ENCODE results near the genes CNPY3 and MRPL2.

DNA sequence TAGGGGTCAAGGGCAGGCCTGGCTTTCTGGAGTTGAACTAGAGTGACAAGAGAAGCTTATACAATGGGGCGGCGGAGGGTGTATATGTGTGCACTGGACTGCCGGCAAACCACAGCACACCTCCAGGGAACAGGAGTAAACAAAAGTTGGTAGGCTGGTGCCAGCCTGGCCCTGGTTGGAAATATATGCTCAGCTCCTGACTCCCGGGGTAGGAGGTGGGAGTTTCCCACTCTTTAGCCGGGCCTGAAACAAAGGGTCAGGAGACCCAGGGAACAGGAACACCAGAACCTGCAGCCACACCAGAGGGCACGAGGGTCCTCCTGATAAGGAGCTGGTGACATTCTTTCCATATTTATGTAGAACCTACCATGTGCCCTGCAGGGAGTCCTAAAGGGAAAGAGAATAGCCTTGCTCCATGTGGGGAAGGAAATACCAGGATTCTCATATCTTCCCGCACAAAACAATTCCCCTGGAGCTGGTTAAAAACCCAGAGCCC is 5.1 kb downstream of the C6orf132 start:
- RRBS, result 41% methylated on average over 2 of the region's 7 CpGs

DNA sequence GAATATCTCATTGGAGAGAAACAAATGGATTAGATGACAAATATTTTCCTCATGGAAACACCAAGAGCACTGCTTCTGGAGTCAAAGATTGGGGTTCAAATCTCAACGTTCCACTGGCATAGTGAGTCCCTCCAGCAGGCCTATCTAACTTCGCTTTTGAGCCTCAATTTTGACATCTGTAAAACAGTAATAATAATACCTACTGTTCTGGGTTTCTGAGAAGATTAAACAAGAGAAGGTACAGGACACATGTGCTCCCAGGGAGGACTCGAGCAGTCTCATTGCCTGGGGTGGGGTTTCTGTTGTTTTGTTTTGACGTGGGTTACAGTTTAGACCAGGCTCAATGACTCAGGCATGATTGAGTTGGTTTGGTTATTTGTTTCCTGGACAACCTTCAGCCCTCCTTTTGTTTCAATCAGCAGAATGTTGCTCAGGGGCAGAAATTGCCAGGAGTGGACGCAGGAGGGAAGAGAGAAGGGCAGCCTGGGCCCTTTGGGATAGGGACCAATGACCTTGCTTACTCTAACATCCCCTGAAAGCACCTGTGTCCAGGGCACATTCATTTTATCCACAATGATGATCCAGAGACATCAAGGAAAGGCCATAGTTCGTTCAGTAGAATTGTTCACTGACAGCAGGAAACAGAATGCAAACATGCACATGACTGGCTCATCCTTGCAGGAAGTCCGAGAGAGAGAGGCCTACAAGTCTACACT is 74.4 kb upstream of the MRPS10 start:
- RRBS, result no CpG with 5 or more reads among the region's 7 CpGs

GRCh38 chr6:42389679-42390802 is 61.7 kb downstream of the TRERF1 start:
- RRBS, result no CpG with 5 or more reads among the region's 24 CpGs

DNA sequence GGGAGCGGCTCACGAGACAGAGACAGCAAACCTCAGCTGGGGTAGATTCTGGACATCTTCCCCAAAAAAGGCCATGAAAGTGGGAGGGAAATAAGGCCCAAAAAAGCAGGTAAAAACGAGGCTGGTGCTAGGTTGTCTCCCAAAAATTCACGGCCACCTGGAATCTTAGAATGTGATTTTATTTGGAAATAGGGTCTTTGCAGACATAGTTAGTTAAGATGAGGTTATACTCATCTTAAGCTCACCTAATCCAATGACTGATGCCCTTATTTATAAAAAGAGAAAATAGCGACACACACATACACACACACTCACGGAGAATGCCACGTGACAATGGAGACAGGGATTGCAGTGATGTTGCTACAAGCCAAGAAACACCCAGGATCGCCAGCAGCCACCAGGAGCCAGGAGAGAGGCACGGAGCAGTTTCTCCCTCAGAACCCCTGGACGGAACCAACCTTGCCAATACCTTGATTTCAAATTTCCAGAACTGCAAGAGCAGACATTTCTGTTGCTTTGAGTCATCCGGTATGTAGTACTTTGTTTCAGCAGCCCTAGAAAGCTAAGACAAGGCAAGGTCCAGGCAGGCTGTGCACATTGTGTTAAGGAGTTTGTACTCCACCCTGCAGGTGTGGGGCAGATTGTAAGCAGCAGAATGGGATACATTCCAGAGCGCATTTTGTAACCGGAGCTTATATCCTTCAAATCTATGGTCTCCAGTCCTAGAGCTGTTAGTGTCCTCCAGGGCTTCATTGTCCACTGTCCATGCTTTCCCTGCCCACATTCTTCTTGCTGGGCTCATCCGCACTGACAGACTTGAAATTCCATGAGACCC is 48.4 kb downstream of the TRERF1 start:
- RRBS, result no CpG with 5 or more reads among the region's 14 CpGs

GRCh38 chr6:42450914-42451127 is 905 bp downstream of the TRERF1 start:
- RRBS, result no CpG with 5 or more reads among the region's 5 CpGs

DNA sequence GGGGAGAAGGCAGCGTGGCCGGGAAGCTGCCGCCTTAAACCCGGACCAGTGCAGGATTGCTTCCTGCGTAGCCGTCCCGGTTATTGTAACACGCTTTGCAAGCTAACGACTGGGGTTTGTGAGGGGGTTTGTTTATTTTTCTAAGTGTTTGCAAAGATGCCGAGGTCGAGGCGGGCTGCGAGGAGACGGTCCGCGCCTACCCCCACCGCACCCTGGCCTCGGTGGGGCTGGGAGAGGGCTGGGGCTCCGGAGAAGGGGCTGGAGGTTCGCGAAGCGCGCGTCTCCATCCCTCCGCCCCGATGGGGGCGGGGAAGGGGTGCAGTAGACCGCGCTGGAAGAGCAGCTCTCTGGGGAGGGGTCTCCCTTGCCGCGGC is 926 bp upstream of the TRERF1 start:
- RRBS, result no CpG with 5 or more reads among the region's 31 CpGs

GRCh38 chr6:42453039-42453414 is 1.3 kb upstream of the TRERF1 start:
- RRBS, result 2% methylated on average over 17 of the region's 44 CpGs

- RRBS, result no CpG with 5 or more reads among the region's 23 CpGs
These were observed 2.7 kb upstream of the TRERF1 start for GRCh38 chr6:42454175-42455139.

DNA sequence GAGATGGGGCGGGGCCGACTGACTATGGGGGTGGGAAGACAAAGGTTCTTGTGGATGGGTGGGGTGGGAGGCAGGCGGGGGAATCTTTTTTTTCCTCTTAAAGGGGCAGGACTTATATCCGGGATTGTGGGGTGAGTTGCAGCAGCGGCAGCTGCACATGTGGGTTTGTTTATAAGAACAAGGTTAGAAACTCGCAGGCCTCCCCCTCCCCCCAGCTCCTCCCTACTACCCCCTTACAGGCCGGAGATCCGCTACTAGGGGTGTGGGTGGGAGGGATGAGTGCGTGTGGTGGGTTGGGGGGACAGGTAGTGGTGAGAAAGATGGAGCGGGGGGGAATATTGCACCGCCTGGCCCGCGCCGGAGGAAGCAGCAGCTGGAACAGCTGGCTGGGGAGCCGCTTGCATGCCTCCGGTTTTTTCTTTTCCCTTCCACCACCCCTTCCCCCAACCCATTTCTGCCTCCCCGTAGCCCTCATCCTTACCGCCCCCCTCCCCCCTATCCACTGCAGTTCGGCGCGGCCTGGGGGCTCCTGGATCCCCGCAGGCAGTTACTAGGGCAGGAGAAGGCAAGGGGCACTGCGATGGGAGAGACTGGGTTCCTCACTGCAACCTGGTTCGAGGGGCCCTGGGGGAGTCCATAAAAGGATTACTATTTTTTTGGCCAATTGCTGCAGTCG is 467 bp upstream of the TBCC start:
- RRBS, result 3% methylated on average over 9 of the region's 25 CpGs

- RRBS, result no CpG with 5 or more reads among the region's 10 CpGs
These were observed 6.9 kb upstream of the BICRAL start for GRCh38 chr6:42774688-42775682.

DNA sequence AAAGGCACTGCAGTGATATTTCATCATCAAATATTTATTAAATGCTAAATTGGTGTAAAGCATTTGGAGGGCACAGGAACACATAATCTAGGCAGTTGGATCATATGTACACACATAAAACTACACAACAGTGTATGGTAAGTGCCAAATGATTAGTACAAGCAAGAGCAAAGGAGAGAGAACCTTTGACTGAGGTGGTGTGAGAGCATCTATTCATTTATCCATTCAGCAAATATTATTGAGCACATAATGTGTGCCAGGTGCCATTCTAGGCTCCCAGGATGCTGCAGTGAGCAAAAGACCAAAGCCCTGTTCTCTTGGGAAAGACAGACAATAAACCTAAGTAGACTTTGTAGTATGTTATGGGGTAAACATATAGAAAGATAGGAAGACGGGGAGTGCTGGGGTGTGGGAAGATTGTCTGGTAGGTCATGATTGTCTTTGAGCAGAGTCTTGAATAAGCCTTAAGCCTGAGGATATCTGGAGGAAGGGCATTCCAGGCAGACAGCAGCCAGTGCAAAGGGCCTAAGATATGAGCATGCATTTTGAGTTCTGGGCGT is 14.1 kb downstream of the BICRAL start:
- RRBS, result no CpG with 5 or more reads among the region's 2 CpGs

DNA sequence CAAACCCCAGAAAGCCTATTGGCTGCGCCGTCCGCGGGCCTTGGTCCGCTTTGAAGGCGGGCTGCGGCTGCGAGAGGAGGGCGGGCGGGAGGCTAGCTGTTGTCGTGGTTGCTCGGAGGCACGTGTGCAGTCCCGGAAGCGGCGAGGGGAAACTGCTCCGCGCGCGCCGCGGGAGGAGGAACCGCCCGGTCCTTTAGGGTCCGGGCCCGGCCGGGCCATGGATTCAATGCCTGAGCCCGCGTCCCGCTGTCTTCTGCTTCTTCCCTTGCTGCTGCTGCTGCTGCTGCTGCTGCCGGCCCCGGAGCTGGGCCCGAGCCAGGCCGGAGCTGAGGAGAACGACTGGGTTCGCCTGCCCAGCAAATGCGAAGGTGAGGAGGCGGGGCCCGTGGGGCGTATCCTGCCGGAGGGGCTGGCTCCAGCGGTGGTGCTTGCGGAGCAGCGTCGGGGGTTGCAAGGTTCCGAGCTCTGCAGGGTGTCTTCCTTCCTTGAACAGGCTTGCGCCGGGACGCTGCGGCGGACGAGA is at the start of gene CNPY3:
TSS of gene CNPY3 (plus strand) at position 127 of the 523 bp plus-strand sequence.
- RRBS, result under 1% methylated on average over 27 of the region's 52 CpGs

GRCh38 chr6:42968908-42969937 is 8.7 kb downstream of the GNMT start:
- RRBS, result no CpG with 5 or more reads among the region's 11 CpGs

DNA sequence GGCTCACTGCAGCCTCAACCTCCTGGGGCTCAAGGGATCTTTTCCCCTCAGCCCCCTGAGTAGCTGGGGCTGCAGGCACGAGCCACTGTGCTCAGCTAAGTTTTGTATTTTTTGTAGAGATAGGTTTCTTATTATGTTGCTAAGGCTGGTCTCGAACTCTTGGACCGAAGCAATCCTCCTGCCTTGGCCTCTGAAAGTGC is 10.7 kb downstream of the PPP2R5D start:
- RRBS, result no CpG with 5 or more reads among the region's 3 CpGs

GRCh38 chr6:43020945-43021277 is 512 bp upstream of the RRP36 start:
- RRBS, result no CpG with 5 or more reads among the region's 2 CpGs

DNA sequence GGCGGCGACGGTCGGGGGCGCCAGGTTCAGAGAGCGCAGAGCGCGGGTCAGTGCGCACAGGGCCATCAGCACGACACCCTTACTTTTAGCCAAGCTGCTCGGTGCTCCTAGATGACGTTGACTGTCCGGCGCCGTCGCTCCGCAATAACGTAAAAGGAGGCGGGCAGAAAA is at the start of gene MRPL2:
TSS of gene MRPL2 (minus strand) at position 119 of the 171 bp plus-strand sequence.
- RRBS, result no CpG with 5 or more reads among the region's 19 CpGs

GRCh38 chr6:43075206-43075773 is 824 bp upstream of the PTK7 start:
- RRBS, result no CpG with 5 or more reads among the region's 5 CpGs

GRCh38 chr6:43171744-43172080 is 643 bp downstream of the SRF start:
- RRBS, result 1% methylated on average over 17 of the region's 51 CpGs

DNA sequence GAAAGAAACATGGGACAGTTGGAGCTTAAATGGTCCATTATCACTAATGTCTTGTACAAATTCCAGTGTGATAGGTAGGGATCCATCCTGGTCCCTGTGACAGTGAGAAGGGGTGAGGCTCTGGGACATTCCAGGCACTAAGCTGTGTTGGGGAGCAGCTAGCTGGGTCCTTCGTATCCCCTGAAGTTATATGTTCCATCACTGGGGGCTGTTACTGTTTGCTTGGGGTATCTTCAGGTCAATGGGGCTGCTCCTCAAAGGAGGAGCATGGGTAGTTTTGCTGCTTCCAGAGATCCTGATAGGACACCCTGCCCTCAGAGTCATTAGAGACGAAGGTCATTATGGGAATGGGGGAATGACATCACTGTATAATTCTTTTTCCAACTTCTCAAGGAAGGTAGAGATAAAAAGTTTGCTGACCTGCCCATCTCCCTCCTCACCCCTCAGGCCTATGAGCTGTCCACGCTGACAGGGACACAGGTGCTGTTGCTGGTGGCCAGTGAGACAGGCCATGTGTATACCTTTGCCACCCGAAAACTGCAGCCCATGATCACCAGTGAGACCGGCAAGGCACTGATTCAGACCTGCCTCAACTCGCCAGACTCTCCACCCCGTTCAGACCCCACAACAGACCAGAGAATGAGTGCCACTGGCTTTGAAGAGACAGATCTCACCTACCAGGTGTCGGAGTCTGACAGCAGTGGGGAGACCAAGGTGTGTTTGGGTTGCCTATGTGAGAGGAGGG is 2.5 kb downstream of the SRF start:
- RRBS, result no CpG with 5 or more reads among the region's 8 CpGs

DNA sequence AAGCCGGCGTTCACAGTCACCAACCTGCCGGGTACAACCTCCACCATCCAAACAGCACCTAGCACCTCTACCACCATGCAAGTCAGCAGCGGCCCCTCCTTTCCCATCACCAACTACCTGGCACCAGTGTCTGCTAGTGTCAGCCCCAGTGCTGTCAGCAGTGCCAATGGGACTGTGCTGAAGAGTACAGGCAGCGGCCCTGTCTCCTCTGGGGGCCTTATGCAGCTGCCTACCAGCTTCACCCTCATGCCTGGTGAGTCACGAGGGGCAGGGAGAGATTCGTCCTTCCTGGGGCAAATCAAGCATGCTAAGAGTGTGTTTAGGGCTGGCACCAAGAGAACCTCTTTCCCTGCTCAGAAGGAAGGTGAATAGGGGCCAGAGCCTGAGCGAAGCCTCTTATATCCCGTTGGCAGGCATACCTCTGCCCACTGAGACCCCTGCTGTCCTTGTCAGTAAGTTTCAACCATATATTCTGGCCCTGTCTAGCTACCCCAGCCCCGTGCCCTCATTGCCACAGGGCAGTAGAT is 4.7 kb downstream of the SRF start:
- RRBS, result no CpG with 5 or more reads among the region's 10 CpGs

Data from aortic smooth muscle cell (primary cell).